Temporal lobe (tissue), 2 donors: ENCODE results near the genes FBXL16, GNPTG and CCDC154.

GRCh38 chr16:678765-679123 is 1.5 kb upstream of the STUB1 start:
- RAMPAGE, long total RNA: no peak

DNA sequence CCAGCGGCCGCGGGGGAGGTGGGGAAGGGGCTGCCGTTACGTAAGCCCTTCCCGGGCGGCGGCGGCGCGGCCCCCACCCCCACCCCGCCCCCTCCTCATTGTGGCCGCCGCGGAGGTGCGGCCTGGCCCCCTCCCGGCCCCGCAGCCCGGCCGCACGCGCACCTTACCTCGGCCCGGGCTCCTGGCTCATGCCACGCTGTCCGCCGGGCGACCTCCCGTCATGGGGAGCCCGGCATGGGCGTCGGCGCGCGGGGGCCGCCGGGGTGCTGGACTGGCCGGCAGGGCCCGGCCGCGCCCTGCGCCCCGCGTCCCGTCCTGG is 297 bp downstream of the FBXL16 start:
- RAMPAGE, long total RNA: no peak

GRCh38 chr16:705664-706166 is at the start of gene FBXL16:
FBXL16 (minus strand) TSS chr16:705801.
- RAMPAGE, long total RNA: no peak

DNA sequence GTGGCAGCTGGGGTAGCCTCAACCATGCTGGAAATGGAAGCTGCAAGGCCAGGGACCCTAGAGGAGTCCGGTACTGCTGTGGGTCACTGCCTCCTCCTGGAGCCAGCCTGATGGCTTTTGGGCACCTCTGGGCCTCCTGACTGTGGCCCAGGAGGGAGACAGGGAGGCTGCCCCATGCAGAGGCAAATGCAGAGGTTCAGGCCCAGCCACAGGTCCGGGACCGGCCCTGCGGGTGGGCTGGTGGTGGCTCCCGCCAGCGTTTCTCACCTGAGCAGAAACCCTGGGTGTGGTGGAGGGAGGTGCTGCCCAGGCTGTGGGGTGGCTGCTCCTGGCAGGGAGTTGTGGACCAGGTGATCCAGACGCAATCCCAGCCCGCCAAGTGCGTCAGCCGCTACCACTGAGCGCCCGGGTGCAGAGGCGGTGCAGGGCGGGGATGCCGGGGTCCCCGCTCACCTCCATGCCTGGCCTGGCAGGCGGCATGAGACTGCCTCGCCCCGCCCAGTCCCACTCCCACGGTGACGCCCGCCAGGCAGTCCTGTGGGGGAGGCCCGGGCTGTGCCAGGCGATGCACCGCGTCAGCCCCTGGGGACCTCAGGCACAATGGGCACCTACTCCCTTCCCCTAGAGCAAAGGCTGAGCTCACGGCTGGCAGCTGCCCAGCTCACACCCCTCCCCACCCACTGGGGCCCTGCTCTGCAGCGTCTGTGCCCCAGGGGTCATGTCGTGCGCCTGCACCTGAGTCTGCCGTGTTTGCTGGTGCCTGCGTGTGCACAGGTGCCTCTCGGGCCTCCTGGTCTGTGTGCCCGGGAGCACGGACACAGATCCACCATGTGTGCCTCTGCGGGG is 5.5 kb downstream of the RPUSD1 start:
- RAMPAGE, long total RNA: no peak

GRCh38 chr16:796911-797564 is 3.5 kb downstream of the GNG13 start:
- RAMPAGE, long total RNA: no peak

GRCh38 chr16:842148-842622 is 41.7 kb upstream of the GNG13 start:
- RAMPAGE, long total RNA: no peak

GRCh38 chr16:984122-984709 is 2.6 kb downstream of the SOX8 start:
- RAMPAGE, long total RNA: no peak

DNA sequence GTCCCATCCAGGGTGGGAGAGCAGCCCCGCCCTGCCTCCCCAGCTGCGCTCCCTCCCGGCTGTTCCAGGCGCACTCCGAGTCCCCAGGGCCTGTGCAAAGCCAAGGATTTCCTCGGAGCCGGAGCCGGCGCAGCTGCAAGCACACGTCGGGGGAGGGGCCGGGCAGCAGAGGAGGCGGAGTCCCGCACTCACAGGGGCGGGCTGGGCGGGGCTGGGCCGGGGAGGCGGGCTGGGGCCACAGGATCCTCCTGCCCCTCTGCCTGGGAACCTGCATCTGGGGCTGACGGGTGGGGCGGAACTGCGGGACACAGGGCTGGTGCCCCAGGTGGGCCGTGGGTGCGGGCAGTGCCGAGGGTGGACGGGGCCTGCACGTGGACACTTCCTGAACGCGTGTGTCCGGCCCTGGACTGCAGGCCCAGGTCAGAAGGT is 24.1 kb upstream of the SSTR5 start:
- RAMPAGE, long total RNA: no peak

GRCh38 chr16:1156247-1157189 is 3.6 kb downstream of the CACNA1H start:
- RAMPAGE, long total RNA: no peak

DNA sequence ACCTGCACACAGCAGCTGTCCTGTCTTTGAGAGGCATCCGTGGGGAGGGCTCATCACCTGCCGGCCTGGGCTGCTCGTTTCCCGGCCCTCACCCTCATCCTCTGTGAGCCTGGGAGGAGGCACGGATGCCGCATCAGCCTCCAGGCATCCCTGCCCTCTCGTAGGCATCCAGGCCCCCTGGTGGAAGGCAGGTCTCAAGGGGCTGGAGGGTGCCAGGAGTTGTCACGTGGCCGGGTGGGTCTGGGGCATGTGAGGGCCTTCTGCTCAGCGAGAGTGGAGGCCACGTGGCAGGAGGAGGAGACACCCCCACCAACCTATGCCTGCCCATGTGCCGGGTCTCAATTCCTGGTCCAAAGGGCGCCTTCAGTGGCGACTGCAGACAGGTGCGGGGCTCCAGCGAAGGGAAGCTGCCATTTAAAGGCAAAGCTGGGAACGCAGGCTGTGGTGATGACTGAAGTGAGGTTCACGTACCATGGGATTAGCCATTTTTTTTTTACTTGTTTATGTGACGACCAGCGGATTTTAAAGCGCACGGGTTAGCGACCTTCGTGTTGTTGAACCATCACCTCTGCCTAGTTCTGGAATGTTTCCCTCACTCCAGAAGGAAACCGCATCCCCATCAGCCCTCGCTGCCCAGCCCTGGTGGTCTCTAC is 31.6 kb downstream of the CACNA1H start:
- RAMPAGE, long total RNA: no peak

DNA sequence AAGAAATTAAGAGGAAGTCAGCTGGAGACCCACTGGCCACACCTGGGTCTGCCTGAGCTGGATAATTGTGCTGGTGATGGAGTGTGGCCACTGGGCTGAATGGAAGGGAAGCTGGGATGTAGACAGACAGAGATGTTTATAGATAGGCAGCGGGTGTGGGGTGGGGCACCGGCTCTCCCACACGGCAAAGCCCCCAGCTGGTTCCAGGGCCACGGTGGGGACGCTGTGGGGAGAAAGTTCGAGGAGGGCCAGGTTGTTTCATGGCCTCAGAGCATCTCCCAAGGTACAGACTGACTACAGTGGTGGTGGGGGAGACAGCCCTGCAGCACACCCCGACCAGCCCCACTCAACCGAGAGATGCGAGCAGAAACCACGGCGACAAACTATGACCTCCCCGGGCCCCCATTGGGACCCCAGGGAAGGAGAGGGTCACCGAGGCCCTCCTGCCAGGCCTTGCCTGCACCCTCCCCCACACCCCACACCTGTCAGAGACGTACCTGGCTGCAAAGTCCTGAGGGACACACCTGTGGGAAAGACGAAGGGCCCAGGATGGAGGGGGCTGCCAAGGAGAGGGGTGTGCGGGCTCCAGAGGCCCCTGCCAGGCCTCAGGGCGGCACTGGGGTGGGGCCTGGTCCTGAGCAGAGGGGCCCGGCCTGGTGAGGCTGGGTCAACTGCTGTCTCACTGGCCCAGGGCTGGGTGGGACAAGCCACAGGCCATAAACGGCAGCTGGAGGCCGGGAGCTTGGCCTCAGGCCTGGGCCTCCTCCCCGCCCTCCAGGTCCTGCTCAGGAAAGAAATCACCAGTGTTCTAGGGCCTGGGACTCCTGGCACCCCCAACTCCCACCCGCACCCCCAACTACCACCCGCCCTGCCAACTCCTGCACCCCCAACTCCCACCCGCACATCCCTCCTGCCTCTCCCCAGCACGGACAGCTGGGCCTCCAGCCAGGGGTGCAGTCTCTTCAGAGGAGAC is 677 bp downstream of the TPSG1 start:
- RAMPAGE, long total RNA: no peak

DNA sequence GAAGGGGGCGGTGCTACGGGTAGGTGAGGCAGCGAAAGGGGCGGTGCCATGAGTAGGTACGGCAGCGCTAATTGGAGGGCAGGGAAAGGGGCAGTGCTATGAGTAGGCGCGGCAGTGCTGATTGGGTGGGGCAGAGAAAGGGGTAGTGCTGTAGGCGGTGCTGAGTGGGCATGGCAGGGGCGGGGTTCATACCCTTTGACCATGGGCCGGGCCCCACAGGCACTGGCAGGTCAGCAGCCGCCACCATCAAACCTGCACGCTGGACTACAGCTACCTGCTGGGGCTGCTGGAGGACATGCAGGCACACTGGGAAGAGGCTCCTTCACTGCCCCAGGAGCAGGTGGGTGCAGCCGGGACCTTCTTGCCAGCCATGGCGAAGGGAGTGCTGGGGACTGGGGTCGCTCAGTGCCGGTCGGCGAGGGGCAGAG is 8.5 kb downstream of the TSR3 start:
- RAMPAGE, long total RNA: no peak

DNA sequence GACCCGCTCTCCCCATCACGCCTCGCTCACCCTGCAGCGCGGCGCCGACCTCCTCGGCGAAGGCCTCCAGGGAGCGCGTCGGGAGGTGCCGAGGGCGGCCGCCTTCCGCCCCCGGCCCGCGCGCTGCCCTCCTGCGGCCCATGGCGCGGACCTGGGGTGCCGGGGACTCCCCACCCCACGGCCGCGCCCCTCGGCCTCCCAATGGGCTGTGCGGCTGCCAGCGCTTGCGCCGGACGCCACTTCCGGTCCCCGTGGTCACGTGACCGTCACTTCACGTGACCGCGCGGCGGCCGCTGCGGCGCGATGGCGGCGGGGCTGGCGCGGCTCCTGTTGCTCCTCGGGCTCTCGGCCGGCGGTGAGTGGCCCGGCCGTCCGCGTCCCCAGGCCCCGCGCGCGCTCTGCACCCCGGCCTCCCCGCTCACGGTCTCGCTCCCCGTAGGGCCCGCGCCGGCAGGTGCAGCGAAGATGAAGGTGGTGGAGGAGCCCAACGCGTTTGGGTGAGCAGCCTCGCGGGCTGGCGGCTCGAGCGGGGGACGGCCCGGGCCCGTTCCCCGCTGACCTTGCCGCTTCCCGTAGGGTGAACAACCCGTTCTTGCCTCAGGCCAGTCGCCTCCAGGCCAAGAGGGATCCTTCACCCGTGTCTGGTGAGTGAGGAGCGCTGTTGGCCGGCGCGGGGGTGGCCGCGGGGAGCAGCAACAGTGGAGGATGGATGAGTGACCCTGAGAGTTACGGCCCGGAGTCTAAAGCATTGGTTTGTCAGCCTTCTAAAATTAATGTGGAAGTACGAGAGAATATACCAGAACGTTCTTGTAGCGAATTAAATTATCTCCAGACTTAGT is at the start of gene GNPTG:
Gene GNPTG, plus strand, starts transcription at position 269 of the 839 bp plus-strand sequence.
- RAMPAGE, long total RNA: no peak

DNA sequence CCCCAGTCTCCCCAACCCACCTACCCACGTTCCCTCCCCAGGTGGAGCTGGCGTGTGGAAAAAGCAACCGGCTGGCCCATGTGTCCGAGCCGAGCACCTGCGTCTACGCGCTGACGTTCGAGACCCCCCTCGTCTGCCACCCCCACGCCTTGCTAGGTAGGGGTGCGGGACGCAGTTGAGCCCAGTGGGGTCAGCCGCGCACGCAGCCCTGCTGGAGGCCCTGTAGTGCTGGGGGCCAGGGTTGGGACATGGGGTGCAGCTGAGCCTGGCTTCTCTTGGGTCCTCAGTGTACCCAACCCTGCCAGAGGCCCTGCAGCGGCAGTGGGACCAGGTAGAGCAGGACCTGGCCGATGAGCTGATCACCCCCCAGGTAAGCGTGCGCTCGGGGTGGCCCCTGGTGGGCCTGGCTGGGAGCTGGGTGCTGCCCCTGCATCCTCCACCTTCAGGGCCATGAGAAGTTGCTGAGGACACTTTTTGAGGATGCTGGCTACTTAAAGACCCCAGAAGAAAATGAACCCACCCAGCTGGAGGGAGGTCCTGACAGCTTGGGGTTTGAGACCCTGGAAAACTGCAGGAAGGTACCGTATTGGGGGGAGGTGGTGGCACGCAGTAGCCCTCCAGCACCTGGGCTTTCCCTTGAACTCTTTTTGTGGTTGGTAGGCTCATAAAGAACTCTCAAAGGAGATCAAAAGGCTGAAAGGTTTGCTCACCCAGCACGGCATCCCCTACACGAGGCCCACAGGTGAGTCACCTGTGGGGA is 10.6 kb downstream of the GNPTG start:
- RAMPAGE, long total RNA: no peak

DNA sequence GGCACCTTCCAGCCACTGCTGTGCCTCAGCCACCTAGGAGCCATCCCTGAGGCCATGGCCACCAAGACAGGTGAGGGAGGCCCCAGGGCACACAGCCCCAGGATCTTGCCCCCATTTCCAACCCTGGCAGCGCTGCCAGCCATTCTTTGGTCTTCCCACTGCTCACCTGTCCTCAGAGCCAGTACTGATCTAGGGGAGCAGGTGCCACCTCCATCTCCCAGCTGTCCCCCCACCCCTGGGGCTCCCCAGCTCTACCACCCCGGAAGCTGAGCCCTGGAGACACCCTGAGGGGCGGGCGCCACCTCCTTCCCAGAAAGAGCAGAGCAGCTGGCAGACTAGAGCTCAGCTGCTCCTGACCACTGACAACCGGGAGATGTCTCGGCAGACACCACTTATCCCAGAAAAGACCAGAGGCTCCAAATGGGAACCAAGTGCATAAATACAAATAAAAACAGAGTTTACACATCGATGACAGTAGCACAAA is 12.0 kb downstream of the GNPTG start:
- RAMPAGE, long total RNA: no peak

DNA sequence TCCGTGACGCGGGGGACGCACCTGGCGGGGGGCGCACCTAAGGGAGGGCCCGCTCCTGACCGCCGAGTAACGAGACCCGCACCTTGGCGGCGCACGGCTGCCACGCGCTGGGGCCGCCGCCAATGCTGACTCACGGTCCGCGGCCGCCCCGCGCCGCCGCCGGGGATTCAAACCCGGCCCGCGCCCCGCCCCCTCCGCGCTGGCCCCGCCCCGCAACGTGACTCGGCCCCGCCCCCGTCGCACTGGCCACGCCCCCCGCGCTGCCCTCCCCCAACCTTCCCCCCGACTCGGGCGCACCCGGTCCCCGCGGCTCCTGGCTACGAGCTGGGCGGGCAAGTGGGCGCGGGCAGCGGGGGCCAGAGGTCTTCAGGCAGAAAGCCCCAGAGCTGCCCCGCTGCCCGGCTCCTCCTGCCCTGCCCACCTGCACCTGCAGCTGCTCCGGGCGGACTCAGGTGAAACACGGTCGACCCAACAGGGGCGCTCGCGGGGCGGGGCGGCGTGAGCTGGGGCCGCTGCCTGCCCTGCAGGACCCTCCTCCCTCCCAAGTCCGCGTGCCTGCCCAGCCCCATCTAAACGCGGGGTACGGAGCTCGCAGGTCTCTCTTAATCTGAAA is 27.9 kb downstream of the GNPTG start:
- RAMPAGE, long total RNA: no peak

DNA sequence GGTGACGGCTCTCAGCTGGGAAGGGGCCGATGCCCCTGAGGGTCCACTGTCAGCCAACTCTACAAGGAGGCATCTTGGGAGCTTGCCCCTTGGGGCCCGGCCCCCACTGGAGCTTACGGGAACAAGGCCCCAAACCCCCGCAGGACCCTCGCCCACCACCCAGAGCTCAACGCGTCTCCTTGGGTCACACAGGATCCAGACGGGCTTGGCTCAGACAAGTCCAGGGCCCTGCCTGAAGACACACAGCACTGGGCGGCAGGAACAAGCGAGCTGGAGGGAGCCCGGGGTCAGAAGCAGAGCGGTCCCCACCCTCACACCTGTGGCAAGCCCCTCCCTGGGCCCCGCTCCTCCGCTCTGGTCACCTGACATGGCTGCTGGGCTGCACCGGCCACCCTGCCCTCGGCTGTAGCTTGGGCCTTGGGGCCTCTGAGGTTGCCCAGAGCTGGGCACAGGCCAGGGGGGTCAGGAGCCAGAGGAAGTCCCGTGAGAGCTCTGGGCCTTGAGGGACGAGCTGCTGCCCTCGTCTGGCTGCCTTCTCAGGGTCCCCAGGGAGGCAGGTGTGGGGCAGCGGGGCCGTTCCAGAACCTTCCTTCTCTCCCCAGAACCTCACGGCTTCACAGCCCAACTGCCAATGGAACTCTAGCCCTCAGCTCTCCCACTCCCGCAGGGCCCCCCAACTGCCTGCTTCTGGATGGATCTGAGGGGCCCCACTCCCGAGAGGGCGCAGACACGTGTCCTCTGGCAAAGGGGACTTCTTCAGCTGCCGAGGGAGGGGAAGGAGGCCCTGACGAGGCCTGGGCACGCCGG is at the start of gene CCDC154:
Gene CCDC154, minus strand, starts transcription at position 603 of the 807 bp plus-strand sequence.
- RAMPAGE, long total RNA: no peak

DNA sequence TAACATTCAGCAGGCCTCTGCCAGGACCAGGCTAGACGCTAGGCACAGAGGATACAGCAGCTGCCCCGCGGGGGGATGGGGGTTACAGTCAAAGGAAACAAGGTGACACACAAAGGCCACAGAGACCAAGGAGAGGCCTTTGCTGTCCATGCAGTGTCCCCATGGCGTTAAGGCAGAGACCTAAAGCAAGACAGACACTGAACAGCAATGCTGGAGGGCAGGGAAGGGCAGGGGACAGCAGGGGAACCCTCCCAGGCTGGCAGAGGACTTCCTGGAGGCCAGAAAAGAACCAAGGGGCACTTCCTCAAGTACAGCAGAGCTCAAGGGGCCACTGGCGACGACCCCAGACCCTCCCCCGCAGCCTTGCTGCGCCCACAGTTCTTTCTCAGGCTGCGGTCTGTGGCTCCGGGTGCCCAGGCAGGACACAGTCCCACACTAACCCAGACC is 4.4 kb downstream of the CLCN7 start:
- RAMPAGE, long total RNA: no peak

- RAMPAGE, long total RNA: no peak
Observed at GRCh38 chr16:1719524-1719752, 13.4 kb downstream of the MAPK8IP3 start.

DNA sequence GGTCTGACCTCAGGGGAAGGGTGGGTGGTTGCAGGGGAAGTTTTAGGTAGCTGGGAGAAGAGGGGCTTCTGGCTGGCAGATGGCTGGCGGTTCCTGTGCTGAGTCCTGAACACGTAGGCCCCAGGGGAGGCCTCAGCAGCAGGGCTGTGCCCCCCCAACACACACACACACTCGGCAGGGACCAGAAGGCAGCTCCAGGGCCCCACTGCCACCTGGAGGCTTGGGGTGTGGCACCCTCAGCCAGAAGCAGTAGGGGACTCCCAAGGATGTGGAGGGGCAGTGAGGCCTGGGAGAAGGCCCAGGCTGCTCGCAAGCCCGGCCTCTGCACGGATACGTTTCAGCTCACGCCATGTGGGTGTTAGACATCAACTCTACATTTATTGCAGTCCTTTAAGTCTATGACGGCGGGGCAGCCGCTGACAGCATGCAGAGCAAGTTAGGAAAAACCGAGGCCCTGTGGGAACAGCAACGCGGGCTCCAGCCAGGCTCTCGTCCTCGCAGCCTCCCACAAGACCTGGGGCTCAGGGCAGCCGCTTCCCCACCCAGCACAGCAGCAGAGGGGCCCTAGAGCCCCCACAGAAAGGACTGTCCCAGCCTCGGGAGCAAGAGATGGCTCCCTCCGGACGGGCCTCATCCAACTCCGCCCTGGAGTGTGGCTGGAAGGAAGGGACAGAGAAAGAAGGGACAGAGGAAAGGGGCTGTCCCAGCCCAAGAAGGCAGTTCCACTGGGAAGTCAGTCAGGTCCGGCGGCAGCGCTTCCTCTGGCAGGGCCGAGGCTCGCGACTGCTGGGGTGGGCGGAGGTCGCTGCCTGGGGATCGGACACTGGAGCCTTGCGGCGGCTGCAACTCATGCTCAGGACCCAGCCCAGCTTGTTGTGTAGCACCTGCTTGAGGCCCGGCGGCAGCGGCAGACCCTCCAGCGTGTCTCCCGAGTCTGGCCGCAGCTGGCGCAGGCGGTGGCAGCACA is 3.7 kb upstream of the MRPS34 start:
- RAMPAGE, long total RNA: no peak